SJSA1 (cell line): ENCODE measurements around the gene ACTL7B.

GRCh38 chr9:106892712-106893173, 29.8 kb downstream of the ZNF462 start:
- RAMPAGE, long total RNA: no peak

DNA sequence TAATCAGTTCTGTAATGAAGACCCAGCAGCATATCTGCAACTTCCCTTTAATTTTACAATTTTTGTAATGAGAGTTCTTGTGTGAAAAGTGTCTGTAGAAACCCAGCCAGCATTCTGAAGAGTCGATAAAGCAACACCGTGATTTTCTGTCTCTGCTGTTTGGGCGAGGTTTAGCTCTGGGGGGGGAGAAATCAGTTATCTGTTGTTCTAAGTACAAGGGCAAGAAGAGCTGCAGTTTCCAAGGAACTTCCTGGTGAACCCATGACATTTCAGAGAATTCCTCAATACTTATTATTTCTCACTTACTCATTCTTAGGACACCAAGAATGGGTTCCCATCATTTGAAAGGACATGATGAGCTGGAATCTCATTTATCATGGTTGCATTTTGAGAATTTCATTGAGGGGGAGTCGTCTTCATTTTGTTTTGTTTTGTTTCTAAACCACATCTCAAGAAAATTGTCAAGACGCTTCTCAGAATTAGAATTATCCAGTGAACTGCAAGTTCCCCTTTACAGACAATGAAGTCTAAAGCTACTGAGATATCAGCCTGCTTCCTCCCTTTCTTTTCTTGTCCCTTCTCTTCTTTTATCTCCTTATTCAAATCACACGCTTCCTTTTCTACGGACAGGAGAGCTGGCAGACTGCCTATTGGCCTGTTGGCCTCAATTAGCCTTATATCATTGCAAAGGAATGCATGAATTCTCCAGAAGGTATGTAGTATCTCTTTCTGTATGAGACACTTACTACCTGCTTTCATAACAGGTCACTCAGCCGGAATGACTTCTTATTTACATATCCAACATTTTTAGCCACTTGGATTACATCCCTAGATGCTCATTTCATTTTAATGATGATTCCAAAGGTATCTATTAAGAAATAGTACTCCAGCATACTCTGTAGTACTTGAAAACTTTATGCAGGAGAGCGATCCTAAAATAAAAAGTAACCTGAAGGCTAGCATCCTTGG, 53.7 kb downstream of the ZNF462 start:
- RAMPAGE, long total RNA: no peak

DNA sequence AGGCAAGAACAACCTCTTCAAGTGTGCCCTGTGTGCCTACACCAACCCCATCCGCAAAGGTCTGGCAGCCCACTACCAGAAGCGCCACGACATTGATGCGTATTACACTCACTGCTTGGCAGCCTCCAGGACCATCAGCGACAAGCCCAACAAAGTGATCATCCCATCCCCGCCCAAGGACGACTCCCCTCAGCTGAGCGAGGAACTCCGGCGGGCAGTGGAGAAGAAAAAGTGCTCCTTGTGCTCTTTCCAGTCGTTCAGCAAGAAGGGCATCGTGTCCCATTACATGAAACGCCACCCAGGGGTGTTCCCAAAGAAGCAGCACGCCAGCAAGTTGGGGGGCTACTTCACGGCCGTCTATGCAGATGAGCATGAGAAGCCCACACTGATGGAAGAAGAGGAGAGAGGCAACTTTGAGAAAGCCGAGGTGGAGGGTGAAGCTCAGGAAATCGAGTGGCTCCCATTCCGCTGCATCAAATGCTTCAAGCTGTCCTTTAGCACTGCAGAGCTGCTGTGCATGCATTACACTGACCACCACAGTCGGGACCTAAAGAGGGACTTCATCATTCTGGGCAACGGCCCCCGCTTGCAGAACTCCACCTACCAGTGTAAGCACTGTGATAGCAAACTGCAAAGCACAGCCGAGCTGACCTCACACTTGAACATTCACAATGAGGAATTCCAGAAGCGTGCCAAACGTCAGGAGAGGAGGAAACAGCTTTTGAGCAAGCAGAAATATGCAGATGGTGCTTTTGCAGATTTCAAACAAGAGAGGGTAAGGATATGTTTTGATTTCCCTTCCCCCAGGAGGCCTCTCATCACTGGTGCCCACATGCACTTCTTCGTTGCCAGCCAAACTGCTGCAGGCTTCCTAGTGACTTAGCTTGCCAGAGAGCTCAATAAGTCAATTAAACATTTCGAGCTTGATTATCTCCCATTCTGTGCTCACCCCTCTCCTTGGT, 66.3 kb downstream of the ZNF462 start:
- RAMPAGE, long total RNA: no peak

- RAMPAGE, long total RNA: no peak
Observed at GRCh38 chr9:107176829-107177196, 106.3 kb upstream of the RAD23B start.

GRCh38 chr9:107251865-107252392, 31.1 kb upstream of the RAD23B start:
- RAMPAGE, long total RNA: no peak

DNA sequence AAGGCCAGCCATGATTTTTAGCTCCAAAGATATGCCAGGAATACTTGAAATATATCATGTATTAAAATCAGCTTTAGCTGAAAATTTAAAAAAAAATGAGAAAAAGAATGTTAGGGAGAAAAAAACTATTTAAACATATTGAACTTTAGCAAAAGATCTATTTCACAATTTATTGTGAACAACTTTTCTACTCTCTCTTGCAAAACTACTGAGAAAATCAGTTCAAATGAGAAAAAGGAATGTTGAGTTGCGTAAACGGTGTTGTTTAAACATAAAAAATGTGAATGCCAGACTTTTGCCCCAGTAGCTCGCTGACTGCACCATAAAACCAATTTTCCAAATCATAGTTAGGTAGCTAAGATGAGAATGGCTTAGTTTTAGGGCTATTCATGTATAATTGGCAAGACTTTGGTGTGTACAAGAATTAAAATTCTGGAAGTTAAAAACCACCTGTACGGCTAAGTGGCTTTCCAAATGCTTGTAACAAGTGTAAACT, 13.4 kb upstream of the RAD23B start:
- RAMPAGE, long total RNA: no peak

- RAMPAGE, long total RNA: no peak
Observed at GRCh38 chr9:107283420-107284511, 687 bp downstream of the RAD23B start.

DNA sequence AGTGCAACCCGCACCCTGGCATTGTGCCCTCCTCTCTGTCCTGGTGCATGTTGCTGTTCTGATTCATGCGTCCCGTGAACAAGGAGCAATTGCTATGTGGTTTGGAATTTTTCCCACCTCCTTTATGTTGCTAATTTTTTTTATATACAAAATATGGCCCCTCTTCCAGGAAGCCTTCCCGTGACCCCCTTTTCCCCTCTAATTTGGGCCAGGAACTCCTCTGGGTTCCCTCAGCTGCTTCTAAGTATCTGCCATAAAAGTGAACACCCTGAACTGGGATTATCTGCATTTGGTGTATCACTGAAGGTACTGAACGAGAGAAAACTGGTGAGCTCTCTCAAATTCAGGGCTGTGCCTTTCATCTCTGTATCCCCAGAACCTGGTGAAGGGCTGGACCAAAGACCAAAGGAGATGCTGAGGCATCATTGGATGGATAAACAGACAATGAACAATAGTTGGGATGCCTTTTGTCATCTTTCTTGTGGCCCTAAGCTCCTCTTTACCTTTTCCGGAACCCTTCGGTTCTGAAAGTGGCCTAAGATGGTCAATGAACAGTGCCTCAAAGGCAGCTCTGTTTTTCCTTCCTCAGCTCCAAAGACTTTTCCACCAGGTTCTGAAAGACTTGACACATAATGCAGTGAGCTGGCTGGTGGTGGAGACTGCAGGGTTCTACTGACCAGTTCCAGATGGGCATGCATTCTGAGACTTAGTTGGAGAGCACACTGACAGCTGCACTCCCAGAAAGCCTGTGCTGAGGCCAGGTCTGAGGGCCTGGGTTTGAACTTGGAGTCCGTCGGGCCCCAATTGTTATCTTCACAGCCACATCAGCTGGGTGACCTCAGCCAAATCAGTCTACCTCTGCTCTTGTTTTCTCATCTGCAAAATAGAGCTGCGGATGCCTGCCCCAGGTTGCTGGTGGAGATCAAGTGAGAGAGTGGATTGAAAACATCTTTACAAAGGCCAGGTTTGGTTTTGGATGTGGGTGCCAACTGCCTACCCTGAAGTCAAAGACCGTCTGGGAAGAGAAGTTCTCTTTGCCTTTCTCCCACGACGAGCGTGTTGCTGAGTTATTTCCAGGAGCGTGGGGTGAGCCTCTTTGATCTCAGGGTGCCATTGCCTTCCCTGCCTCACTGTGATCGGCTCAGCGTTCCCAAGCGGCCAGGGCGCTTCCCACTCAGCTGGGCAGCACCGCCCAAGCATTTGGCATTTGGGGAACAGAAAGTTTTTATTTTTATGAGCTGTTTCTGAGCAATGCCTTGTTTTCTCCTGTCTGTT, 54.5 kb downstream of the RAD23B start:
- RAMPAGE, long total RNA: no peak

GRCh38 chr9:107488666-107489640, 616 bp downstream of the KLF4 start:
- RAMPAGE, long total RNA: no peak

- RAMPAGE, long total RNA: no peak
Observed at GRCh38 chr9:107489924-107490893, 640 bp upstream of the KLF4 start.

GRCh38 chr9:108440044-108440433, 415.7 kb downstream of the ACTL7B start:
- RAMPAGE, long total RNA: no peak

GRCh38 chr9:108551595-108551970, 304.2 kb downstream of the ACTL7B start:
- RAMPAGE, long total RNA: no peak

DNA sequence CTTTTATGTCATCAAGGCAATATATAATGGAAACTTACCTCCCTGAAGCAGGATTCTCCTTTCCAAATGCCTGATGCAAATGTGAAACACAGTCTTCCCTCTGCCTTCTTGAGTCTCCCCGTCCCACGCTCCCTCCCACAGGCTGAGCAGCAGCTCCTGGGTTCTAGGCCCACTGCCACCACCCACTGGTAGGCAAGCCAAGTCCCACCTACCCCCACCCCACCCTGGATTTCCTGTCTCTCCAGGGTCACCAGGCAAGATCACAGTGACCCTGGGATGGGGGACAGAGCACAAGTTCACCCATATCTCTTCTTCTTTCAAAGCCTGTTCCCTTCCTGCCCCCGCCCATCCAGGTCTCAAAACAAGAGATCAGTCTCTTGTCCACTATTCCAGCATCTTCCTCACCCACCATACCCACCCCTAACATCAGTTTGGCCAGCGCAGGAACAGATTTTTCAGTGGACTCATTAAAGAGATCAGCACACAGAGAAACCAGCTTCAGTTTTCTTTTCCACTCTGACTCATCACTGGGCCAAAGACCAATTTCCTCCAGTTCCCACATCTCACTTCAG, 151.5 kb downstream of the ACTL7B start:
- RAMPAGE, long total RNA: no peak

- RAMPAGE, long total RNA: no peak
Observed at GRCh38 chr9:108855790-108856369, at the start of gene ACTL7B. TSS of gene ACTL7B (minus strand) at chr9:108855986.

DNA sequence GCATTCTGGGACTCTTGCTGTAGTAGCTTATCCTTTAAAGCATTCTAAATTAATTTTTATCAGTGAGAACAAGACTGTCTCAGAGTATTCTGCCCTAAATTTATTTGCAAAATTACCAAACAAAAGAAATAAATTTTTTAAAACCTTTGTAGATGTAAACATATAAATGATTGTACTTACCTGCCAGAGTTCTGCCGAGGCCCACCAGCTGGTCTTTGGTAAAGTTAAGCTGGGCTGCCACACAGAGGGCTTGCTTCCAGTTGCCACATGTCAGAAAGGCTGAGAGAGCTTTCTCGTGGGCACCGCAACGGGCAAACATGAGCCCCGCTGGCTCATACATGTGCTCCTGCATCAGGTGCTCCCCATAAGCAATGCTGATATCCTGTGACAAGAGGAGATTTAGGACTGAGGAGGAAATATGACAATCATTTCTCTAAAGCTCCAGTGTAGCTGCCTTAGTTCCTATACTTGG, 29.0 kb downstream of the ACTL7A start:
- RAMPAGE, long total RNA: no peak

DNA sequence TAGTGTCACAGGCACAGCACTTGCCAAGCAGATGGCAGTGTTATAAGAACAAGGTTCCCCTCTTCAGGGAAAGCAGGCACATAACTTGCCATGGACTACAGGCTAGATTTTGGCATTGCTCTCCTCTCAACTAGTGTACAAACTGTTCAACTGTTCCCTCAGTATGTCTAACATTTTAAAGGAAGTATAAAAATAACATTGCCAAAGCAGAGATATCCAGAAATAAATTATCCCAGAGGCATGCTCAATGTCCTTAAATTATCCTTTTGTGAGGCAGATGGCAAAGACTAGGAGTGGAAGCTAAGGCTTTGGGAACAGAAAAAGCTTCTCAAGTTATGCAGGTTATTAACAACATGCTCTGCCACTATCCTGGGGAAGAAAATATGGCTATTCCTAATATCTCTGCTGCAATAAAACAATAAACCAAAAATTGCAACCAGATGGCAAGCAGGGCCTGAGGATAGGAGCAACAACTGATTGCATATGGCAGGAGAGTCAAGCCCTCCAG, 33.9 kb downstream of the ABITRAM start:
- RAMPAGE, long total RNA: no peak

DNA sequence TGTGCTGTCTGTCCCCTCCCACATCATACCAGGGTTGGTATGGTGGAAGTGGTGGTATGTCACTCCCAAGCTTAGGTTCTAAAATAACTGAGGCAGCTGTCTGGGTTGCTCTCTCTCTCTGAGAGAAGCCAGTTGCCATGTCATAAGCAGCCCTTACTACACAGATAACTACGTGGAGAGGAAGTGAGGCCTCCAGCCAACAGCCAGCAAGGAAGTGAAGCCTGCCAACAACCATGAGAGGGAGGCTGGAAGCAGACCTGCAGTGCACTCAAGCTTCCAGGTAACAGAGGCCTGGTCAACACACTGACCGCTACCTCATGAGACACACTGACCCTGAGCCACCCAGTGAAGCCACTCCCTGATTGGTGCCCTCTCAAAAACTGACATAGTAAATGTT, 18.6 kb downstream of the CTNNAL1 start:
- RAMPAGE, long total RNA: no peak

- RAMPAGE, long total RNA: no peak
Observed at GRCh38 chr9:109011266-109011882, 1.9 kb downstream of the CTNNAL1 start.

GRCh38 chr9:109078675-109079730, 40.7 kb downstream of the TMEM245 start:
- RAMPAGE, long total RNA: no peak

DNA sequence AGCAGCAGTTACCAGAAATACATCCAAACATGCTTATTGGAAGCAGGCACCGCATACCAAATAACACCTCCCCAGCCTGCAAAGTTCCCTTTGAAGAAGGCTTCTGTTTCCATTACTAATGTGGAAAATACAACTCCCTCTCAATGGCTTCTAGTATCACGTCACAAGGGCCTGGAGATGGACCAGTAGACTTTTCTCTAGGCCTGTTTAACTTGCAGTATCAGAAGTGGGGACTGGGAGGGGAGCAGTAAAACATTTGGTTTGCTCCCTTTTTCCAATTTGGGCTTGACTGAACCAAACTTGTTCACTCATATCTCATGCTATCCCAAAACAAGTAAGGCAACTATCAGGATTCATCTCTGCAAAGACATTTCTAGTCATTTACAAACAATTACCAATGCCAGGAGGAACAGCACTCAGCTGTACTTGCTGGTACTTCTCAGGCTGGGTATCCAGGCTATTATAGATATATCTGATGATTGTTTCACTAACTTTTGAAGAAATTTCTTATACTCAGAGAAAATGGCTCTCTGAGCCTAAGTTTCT, 20.6 kb downstream of the TMEM245 start:
- RAMPAGE, long total RNA: no peak